Thoracic aorta endothelial cell (primary cell): Measurements from ENCODE around the gene PPP1R3G.

GRCh38 chr6:3356705-3356897 is 97.9 kb downstream of the PSMG4 start:
- CAGE, long polyA plus RNA, result no peak

DNA sequence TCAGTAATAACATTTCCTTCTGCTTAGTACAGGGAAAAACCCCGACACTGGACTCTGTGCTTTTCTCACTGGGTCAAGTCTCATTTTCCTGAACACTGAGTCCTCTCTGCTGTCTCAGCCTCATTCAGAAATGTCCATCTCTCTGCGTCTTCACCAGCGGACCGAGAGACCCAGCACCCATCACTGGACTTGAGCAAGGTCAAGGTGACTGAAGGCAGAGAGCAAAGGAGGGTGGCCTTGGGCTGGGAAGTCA is 89.1 kb downstream of the SLC22A23 start:
- CAGE, long polyA plus RNA, result no peak

DNA sequence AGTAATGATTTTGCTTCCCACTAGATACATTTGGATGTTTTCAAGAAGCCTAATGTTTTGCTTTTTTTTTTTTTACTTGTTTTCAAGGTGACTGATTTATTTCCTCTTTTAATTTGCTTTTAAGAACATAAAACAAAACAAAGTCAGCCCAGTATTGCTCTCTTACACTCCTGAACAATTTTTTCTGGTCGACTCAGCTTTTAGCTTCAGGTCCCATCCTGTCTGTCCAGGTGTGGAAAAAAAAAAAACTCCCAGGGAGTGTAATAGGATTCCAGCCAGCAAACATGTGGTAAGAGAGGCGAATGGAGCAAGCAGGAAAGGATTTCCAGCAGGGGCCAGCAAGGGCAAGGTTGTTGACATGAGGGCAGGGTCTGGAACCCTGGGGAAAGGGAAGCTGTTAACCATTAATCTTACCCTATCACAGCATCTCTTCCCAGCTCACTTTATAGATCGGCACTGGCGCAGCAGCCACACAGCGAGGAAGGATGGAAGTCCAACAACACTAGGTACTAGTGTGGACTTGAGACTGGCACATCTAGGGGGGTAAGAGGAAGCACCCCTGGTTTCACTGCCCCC is 53.6 kb downstream of the SLC22A23 start:
- CAGE, long polyA plus RNA, result no peak

- CAGE, long polyA plus RNA, result no peak
These were observed 21.5 kb downstream of the SLC22A23 start for GRCh38 chr6:3435205-3435821.

GRCh38 chr6:3454651-3454957 is 2.2 kb downstream of the SLC22A23 start:
- CAGE, long polyA plus RNA, result no peak

DNA sequence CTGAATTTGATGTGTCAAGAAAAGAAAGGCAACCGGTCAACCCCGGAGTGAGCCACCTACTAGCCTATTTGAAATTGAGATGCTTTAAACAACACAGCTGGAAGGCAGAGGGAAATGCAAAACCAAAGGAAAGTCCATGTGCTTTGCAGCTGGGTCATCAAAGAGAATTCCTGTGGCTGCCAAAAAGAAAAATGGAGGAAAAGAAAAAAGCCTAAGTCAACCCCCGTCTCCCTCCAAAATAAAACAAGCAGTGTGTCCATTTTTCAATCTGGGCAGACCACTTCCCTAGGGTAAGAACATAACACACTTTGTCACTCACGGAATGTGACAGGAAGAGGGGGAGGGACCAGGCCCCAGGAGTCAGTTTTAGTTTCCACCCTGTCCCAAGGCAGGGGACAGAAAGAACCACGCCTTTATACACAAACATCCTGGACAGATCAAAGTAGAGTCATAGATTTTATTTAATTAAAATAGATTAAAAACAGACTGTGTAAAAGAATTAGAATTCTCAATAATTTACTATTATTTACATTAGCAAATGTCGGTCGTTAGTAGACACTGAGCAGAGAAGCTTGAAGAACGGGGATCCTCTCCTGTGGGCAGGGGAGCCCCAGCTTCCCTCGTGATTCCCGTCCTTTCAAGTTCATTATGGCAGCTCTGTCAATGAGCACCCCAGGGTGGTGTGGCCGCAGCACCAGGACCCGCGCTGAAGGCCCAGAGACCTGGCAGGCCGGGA is 29.2 kb downstream of the PXDC1 start:
- CAGE, long polyA plus RNA, result no peak

GRCh38 chr6:3736042-3736509 is 15.4 kb downstream of the PXDC1 start:
- CAGE, long polyA plus RNA, result no peak

DNA sequence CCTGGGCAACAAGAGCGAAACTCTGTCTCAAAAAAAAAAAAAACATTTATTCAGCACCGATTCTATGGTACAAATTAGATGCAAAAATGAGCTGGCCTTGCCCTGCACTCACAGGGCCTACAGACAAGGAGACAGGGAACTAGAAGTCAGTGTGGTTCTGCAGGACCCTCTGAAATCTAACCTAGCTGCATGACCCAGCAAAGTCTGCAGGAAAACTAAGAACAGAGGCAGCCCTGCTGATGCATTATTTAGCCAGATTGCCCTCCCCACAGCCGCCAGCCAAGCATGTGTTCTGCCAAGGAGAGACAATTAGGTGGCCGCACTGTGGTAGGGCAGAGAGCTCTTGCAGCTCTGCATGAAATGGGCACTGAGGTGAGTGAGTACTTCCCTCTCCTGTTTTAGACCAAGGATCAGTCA is 24.0 kb upstream of the FAM50B start:
- CAGE, long polyA plus RNA, result no peak

- CAGE, long polyA plus RNA, result no peak
These were observed 728 bp downstream of the FAM50B start for GRCh38 chr6:3849710-3850491.

DNA sequence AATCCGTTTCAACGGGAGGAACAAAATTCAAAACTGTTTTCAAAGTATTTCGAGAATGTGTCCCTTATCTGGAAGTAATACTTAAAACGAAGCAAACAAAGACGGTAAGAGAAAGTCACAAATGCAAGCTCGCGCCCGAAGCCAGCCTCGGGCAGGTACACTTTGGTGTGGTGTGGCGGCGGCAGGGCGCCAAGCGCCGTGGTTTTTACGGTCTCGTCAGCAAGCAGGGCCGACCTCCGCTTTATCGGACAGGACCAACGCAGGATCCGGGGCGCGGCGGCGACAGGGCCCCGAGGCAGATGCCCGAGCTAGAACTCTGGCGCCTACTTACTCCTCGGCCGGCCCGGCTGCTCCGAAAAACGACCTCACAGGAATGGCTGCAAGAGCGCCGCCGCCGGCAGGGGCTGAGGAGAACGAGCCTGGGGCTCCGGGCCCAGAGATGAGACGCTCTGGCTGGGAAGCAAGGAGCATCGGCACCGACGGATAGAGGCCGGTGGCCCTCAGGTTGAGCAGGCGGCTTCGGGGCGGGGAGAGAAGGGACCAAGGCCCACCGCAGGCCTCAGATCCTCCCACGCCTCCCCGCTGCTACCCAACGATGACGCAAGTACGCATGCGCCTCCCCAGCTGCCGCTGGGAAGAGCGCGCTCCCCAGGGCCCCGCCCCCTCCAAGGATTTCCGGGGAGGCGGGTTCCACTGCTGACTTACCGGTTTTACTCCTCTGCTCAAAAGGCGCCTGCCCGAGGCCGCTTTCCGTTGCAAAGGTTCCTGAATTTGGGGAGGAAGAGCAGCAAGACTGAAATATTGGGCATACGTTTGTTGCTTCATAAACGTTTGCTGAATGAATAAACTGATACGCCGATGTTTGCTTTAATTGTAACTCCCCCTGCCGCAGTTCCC is 2.7 kb upstream of the PRPF4B start:
- CAGE, long polyA plus RNA, result no peak

- CAGE, long polyA plus RNA, result no peak
These were observed 84.2 kb upstream of the ECI2 start for GRCh38 chr6:4219556-4219901.

DNA sequence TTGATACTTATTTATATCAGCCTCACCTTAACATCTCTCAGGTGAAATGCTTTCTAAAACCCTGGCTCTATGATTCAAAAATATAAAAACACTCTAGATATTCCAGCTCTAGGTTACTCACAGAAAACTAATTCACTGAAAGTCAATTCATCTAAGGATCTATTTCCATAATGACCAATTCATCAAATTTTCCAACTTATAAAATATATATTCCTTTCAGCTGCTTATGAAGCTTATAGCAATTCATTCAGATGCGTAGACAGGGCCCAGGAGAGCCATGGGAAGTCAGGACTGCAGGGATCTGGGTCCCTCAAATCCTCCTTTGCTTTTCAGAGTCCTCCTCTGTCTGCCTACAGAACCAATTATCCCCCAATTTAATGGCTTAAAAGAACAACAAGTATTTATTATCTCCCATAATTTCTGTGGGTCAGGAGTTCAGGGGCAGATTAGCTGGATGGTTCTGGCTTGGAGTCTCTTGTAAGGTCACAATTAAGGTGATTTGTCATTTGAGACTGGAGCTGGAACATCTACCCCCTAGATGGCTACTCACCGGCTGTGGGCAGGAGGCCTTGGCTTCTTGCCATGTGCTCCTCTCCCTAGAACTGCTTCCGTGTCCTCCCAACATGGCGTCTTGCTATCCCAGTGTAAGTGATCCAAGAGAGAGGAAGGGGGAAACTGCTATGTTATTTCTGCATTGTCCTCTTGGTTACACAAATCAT is 210.0 kb upstream of the ECI2 start:
- CAGE, long polyA plus RNA, result no peak

DNA sequence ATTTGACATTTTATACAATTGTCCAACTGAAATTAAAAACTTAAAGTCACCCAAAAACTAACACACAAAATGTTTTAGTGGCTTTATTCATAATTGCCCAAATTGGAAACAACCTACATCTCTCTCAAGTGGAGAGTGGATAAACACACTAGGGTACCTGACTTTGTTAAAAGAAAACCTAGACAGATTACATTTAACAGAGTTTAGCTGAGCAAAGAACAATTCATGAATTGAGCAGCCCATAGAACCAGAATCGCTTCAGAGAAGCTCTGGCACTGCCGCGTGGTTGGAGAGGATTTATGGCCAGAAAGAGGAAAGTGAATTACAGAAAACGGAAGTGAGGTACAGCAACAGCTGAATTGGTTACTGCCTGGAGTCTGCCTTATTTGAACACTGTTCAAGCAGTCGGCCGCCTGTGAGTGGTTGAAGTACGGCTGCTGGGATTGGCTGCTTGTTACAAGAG is 253.9 kb upstream of the CDYL start:
- CAGE, long polyA plus RNA, result no peak

DNA sequence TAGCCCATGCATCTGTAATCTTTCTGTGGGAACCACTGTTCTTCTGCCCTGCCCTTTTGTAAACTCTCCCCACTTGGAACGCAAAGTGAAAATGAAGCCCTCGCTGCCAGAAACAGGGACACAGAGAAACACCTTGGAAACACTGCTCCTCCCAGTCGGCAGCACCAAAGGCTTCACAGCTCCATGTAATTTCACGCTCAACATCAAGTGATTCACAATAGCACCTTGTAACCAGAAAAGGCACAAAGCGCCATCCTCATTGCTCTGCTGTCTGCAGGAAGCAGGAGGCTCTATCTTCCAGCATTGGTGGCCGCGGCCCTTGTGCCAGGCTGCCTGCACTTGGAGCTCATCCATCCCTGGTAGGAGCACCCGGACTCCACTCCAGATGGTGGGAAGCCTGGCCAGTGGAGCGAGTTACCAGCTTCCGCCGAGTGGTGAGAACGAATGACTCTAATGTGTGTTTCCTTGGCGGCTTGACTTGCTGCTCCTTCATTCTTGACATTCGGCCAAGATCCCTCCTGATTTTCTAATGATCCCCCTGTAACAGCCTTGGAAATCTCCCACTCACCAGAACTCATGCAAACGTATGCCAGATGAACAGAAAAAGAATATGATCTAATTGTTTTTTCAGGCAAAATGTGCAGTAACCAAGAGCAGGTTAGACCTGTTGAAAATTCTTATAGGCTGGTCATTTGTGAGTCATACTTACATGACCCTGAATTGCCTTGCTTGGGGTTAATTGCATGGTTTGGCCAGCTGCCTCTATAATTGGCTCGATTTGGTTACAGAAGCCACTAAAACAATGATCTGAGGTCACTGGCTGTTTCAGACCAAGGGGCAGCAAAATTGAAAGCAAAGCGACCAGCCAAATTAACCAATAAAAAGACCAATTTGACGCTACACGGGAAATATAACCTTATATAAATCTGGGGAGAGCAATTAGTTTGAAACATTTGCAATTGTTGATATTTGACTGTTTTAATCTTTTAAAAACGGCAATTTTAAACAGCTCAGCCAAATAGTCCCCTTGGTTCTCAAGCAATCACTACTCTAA is 169.0 kb upstream of the CDYL start:
- CAGE, long polyA plus RNA, result no peak

GRCh38 chr6:5085016-5085629 is at the start of gene PPP1R3G:
TSS of gene PPP1R3G (plus strand) at chr6:5085341.
- CAGE, long polyA plus RNA, result no peak

DNA sequence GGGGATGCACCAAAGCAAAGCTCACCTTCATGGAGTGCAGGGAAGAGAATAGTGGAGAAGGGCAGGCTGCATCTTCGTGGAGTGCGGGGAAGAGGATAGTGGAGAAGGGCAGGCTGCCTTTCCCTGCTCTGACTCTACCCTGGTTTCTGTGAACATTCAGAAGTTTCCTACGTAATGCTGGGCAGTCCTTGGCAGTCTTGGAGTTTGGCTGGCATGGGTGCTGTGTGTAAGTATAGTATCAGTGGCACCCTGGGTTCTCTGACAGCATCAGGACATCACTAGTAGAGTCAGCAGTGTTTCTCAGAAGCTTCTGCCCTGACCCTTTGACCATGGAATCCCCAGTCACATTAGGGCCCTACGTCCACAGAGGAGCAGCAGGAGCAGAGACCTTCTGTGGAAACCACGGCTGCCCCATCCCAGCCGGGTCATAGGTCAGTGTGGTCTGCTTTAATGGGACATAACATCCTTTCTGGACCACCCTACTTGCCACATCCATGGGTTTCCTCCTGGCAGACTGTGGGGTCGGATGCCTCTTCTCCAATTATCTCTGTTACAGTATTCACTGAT is 352.9 kb downstream of the NRN1 start:
- CAGE, long polyA plus RNA, result no peak

- CAGE, long polyA plus RNA, result no peak
These were observed 85.4 kb upstream of the LY86 start for GRCh38 chr6:6503129-6503569.

GRCh38 chr6:6686581-6687714 is 98.4 kb downstream of the LY86 start:
- CAGE, long polyA plus RNA, result no peak

DNA sequence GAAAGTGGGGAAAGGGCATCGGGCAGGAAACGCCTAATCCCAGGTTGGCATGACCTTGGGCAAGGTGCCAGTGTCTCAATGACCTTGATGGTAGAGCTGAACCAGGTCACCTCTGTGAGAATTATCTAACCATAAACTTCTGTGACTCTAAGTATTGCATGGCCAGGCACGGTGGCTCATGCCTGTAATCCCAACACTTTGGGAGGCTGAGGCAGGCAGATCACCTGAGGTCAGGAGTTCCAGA is 115.3 kb downstream of the LY86 start:
- CAGE, long polyA plus RNA, result no peak

- CAGE, long polyA plus RNA, result no peak
These were observed 124.2 kb downstream of the LY86 start for GRCh38 chr6:6712278-6713520.